Mesenchymal stem cell of Wharton's jelly (primary cell): ENCODE measurements around the genes MRPL54, ZFR2 and DAPK3.

GRCh38 chr19:3721414-3722029 lies 13.3 kb downstream of the TJP3 start:
- CAGE, long polyA plus RNA: no peak

GRCh38 chr19:3762340-3763276 lies at the start of gene MRPL54:
Gene MRPL54 (plus strand): TSS chr19:3762682.
- CAGE, long polyA plus RNA: no peak

GRCh38 chr19:3813500-3814154 lies 27.4 kb upstream of the MATK start:
- CAGE, long polyA plus RNA: no peak

DNA sequence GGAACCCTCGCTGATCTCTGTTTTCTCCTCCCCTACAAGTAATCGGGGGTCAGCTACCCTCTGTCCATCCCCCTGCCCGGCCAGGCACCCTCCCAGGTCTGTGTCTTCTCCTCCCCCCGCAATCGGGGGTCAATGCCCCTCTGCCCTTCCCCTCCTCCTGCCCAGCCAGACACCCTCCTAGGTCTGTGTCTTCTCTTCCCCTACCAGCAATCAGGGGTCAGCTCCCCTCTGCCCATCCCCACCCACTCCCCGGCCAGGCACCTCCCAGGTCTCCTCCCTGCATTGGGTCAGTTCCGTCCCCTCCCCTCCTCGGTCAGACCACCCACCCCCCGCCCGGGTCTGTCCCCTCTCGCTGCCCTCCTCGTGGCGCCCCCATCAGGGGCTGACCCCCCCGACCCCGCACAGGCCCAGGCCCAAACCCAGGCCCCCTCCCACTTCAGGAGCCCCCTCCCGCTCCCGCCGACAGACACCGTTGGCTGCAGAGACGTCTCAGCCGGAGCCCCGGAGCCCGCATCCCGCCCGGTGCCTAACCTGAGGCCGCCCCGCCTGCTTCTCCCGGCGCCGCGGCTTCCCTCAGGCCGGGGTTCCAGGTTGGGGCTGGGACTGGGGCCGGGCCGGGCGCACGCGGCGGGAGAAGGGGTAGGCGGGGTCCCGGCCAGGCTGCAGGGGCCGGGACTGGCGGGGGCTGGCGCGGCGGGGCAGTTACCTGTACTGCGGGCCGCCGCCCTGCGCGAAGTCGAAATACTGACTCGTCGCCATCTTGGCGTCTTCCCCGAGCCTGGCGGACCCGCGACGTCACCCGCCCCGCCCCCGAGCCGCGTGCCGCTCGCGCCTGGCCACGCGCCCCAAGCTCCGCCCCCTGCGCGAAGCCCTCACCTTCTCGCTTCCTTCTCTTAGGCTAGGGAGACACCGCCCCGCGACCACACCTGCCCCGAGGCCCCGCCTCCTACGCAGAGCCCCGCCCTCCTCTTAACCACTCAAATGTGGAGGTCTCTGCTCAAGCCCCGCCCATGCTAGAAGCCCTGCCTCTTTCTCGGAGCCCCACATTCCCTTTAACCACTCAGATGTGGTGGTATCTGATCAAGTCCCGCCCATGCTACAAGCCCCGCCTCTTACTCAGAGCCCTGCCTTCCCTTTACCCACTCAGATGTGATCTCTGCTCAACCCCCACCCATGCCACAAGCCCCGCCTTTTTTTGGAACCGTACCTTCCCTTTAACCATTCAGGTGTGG lies at the start of gene ZFR2:
TSS of gene ZFR2 (minus strand) at position 780 of the 1,232 bp plus-strand sequence.
- CAGE, long polyA plus RNA: no peak

DNA sequence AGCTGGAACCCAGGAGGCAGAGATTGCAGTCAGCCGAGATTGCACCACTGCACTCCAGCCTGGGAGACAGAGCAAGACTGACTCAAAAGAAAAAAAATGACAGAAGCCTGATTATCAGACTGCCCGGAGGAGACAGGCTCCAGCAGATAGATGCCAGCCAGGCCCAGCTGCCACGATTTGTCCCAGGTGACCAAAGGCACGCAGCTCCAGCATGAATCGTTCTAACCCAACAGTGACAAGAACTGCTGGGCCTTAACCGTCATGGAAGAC lies 5.8 kb upstream of the NMRK2 start:
- CAGE, long polyA plus RNA: no peak

DNA sequence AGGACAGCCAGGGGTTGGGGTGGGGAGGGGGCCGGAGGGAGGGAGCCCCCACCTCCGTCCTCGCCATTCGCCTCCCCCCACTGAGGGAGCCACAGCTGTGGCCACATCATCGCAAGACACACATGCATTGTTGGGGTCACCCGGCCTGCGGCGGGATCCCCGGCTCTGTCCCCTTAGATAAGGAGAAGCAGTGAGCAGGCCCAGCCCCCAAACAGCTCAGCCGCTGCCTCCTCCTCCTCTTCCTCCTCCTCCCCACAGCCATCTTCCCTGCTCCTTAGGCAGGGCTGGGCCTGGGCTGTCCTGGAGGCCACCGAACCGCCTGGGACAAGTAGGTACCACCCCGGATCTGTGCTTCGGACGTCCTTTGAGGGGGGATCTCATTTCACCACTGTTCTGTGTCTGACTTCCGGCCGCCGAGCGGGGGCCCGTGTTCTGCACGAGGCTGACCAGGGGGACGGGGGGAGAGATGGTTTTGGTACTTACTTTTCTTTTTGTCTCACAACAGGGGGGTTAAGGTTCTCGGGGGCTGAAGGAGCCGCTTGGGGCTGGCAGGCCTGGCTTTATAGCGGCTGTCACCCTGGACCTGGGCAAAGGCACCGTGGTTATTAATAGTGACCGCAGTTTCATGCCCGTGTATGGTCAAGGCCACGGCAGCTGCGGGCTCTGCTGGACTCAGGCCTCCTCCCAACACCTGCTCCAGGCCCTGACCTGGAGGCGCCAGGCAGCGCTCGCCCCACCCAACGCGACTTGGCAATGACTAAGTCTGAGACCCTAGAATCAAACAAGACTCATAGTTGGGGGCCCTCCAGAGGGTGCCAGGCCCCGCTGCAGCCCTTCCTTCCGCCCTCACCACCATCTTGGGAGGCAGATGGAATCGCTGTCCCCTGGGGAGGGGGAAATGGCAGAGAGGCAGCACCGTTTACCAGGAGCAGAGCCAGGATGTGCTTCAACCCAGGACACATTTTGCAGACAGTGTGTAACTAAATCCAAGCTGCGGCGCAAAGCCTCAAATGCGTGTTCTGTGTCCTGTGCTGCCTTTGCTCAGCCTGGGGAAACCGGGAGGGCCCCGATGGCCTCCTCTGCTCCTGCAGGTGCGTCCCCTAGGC lies 18.3 kb downstream of the NMRK2 start:
- CAGE, long polyA plus RNA: no peak

GRCh38 chr19:3953948-3954706 lies 16.8 kb downstream of the DAPK3 start:
- CAGE, long polyA plus RNA: no peak

DNA sequence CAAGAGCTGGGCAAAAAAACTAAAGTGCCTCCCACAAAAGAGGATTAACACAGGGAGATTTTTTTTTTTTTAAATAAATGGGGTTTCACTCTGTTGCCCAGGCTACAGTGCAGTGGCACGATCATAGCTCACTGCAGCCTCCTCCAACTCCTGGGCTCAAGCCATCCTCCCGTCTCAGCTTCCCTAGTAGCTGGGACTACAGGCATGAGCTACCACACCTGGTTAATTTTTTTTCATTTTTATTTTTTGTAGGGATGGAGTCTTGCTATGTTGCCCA lies 1.9 kb downstream of the DAPK3 start:
- CAGE, long polyA plus RNA: no peak

- CAGE, long polyA plus RNA: start-site peak on the minus strand at chr19:3971049-3971104, 1,186 and 824 reads in 2 replicates
Observed at GRCh38 chr19:3970989-3971728, at the start of gene DAPK3. Gene DAPK3 (minus strand): TSS chr19:3971099.

DNA sequence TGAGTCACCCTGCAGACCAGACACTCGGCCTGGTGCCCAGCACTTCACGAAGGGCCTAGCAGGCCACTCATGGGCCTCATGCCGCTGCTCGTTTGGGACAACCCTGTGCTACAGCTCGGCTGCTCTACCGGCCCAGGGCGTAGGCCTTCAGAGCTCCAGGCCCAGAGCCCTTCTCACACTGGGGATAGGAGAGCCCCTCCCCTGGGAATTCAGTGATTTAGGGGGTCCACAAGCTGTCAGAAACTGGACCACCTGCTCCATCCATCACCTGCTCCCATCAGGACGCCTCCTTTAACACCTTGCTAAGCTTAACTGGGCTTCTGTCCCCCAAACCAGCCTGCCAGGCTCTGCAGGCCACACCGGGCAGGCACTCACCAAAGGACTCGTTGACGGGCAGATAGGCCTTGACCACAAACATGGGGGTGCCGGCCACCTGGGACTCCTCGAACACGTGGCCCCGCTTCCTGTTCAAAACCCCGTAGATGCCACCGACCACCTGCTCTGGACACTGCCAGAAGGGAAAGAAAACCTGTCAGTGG lies 6.0 kb upstream of the DAPK3 start:
- CAGE, long polyA plus RNA: no peak

DNA sequence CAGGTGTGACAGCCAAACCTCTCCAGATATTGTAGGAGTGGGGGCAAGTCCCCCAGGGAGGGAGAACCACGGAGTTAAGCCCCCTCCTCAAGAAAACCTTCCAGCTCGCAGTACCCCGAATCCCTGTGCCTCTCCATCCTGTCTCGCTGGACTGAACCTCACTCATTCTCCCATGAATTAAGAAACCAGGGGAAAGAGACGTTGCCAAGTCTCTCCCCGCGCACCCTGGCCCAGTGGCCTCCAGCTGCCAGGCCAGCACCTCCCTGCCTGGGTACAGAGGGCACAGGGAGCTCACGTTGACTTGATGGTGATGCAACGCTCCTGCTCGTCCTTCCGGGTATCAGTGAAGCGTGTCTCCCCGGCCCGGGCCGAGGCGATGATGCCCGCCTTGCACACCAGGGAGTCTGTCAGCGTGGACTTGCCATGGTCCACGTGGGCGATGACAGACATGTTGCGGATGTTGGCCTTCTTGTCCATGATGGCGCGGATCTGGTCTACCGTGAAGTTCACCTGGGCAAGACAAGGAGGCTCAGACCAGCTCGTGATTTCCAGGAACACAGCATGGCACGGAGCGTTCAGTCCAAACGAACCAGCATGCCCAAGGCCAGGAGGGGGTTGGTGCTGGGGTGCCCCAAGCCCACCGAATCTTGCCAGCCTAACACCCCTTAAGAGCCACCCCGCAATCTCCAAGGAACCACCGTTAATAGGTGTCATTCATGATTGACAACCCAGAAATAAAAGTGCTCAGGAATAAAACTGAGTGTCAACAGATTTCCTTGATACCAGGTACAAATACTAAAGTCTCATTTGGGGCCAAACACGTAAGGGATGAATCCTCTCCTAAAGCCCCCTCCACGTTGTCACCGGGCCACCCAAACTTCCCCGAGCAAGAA lies 1.2 kb downstream of the EEF2 start:
- CAGE, long polyA plus RNA: no peak

DNA sequence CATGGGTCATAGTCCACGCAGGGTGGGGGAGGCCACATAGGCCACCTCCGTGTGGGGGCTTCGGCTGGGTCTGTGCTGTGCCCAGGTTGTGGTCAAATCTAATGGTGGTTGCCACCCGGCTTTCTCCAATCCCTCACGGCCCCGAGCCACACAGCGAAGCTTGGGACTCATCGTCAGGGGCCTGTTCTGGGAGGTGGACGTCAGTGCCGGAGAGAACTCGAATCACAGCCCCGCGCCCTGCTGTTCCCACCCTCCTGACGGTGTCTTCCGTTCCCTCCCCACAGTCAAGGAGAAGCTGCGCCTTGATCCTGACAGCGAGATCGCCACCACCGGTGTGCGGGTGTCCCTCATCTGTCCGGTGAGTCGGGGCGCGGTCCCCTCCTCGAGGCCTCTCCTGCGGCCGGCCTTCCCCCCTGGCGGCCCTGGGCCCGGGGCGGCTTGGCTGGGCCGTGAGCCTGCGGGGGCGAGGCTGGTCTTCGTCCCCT lies 25.3 kb downstream of the PIAS4 start:
- CAGE, long polyA plus RNA: no peak

DNA sequence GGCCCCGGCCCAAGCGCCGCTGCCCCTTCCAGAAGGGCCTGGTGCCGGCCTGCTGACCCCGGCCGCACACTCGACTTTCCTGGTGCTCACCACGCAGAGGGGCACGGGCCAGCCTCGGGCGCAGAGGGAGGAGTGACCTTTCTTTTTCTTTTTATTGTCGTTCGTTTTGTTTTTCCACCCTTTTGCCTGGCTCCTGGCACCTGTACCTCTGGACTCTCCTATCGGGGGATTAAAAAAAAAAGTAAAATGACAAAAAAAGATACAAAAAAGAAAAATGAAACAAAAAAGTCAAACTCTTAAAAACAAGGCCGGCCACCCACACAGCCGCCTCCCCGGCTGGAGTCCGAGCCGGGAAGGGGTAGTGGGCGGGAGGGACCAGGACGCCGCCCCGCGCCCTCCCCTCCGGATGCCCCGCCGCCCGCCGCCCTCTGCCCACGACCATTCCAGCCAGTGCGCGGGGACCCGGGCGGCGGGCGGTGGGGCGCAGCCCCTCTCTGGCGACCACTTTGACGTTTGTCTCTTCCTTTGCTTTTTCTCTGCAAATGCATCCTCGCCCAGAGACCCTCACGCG lies 28.8 kb downstream of the ZBTB7A start:
- CAGE, long polyA plus RNA: no peak

- CAGE, long polyA plus RNA: no peak
Observed at GRCh38 chr19:4042296-4043153, 24.2 kb downstream of the ZBTB7A start.

DNA sequence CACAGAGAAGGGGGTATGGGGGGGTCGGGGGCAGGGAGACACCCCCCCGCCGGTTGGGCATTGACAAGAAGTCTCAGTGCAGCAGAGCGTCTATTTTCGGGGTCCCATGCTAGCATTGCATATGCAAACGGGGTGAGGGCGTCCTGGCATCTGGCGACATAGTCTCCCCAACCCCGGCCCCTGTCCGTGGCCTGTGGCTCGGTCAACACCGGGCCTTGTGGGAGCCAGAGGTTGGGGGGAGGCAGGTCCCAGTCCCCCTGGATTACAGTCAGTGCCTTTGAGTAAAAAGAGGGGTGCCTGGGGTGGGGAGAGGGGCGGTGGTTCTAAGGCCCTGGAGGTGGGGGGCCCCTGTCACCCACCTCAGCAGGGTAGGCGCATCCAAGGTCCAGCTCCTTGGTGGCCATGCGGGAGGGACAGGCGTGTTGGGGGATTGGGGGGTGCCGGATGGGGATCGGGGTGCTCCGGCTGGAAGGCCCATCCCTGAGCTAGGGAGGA lies 21.1 kb downstream of the ZBTB7A start:
- CAGE, long polyA plus RNA: no peak

DNA sequence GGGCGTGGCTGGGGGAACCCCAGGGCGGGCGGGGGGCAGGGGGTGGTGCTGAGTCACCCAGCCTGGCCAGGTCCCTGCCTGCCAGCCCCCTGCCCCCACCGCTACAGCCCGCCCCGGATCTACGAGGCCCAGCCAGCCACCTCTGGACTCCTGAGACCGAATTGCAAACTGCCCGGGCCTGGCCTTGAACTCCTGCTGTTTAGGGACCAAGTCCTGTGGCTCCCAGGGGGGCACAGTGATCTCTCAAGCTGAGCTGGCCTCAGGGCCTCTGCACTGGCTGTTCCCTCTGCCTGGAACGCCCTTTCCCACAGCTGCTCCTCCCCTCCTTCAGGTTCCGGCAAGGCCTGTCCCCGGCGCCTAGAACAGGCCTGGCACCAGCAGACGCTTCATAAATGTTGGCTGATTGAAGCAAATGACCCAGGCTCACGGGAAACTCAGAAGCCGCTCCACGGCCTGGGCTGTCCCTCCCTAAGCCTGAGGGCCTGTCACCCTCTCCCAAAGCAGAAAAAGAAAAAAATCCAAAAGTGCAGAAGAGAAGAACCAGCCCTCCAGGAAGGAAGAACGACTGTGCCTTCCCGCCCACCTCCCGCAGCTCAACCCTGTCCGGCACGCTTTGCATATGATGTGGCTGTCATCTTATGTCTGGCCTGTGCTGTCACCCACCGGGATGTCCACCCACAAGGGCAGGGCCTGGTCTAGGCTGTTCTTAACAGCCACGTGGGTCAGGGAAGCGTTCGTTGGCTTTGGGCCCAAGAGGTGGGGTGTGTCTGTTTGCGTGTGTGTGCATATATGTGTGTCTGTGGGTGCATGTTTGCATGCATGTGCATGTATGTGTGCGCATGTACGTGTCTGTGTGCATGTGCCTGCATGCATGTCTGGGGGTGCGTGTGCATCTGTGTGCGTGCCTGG lies 13.9 kb downstream of the ZBTB7A start:
- CAGE, long polyA plus RNA: no peak

DNA sequence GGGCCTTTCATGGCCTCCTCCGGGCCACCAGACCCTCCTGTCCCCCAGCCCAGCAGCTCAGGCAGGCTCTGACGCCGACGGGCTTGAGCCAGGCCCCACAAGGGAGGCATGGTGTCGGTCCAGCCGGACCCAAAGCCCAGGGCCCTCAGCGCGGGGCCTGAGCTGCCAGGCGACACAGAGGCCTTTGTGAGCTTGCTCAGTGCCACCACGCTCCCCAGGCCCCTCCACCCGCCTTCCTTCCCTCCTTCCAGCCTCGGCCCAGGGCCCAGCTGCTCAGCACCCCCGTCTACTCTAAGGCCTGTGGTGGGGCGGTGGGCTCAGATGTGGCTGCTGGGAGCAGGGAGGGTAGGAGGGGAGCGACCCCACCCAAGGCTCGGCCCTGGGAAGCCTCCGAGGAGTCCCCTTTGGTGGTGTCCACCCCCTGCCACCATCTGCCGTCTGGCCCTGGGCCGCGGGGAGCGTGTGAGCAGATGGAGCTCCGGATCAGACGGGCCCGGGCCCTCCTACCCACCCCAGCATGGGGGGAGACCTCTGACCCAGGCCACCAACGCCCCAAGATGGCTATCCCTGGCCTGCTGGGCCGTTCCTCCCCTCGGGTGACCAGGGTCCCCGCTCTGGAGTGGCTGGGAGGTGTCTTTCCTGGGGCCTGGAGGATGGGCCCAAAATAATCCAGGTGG lies 7.9 kb downstream of the ZBTB7A start:
- CAGE, long polyA plus RNA: no peak

DNA sequence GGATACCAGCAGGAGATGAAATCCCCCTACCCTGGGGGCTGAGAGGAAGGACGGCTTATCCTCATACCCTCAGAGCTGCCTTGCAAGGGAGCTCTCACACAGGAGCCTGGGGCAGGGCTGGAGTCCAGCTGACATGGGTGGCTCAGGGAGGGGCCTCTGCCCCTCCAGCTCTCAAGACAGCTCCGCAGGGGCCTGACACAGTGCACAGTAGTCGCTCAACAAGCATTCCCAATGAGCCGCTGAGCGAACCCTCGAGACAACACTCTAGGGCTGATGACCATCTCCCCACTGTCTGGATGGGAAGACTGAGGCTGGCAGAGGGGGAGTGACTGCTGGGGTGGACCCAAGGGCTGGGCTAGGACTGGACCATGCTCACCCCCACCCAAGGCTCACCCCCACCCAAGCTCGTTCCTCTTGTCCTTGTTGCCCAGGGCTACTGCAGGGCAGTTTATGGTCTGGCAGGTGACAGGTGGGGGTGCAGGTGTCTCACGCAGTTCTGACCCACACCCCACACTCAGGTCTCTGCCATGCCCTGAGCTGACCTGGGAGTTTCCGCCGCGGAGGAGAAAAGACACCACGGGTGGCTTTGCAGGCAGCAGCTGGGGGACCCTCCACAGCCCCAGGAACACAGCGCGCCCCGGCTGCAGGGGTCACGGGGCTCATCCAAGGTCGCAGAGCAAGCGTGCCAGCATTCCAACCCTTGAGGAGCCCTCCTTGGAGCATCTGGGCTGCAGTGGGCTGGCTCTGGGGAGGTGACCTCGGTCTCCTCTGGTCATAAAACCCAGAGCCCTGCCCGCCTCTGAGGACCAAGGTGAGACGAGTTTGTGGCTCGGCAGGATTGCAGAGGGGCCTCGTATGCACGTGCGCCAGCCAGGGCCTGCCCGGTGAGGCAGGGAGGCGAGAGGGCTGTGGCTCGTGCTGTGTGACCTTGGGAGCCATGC lies 3.8 kb downstream of the ZBTB7A start:
- CAGE, long polyA plus RNA: no peak

DNA sequence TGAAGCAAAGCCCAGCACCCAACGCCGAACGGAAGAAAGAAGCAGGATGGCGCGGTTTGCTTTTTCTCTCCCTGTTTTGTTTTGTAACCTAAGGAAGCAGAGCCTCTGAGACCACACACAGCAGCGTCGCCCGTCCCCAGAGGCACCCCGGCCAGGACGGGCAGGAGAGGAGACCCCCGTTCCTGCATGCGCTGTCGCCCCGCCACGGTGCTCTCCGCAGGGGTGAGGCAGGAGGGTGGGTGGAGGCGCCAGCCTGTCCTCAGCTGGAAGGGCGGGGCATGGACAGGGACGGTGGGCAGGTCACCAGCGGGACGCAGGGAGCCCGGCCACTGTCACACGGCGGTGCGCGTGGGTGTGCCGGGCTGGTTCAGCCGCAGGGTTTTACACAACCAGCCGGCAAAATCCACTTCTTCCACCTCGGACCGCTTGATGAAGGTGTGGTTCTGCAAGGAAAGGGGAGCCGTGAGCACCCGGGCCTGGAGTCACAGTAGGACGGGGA lies 23.6 kb upstream of the ZBTB7A start:
- CAGE, long polyA plus RNA: no peak

DNA sequence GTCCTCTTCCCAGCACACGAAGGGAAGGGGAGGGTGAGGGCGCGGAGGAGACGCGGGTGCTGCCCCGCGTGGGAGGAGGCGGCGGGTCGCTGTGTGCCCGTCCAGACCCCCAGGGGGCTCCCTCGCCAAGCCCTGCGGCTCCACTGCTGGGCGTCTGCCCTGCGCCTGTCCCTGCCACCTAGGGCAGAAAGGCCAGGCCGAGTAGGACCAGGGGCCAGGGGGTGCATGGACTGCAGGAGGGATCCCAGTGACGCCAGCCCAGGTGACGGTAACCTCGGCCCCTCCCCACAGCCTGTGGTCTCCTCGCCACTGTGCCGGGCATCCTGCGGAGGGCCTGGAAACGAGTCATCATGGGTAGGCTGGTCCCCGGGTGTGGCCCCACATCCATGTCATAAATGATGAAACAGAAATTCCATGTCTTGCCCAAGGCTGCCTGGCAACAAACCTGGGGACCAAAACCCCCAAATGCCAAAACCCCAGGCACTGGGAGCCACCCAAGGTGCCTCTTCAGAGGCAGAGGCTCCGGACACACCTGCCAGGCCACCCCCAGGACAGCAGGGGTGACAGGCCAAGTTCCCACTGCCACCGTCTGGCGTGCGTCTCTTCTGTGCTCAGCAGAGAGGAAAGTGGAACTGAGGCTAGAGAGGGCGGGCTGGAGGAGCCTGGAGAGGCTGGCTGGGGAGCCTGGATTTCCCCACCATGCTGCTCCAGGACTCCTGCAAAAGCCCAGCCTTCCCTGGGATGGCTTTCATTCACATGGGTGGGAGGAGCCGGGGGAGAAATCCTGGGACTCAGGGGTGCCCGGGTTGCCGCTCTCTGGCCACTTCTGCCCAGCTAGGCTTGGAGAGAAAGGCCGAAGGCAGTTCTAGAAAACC lies 20.8 kb downstream of the MAP2K2 start:
- CAGE, long polyA plus RNA: no peak